Peritoneum (tissue), 1 donor: ENCODE data around the genes ETNK1, LMNTD1 and BHLHE41.

DNA sequence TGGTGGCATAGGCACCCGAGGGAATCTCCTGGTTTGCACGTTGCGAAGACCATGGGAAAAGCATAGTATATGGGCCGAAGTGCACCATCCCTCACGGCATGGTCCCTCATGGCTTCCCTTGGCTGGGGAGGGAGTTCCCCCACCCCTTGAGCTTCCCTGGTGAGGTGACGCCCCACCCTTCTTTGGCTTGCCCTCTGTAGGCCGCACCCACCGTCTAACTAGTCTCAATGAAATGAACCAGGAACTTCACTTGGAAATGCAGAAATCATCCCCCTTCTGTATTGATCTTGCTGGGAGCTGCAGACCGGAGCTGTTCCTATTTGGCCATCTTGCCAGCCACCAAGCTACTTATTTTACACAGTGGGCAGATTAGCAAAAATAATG is 21.2 kb upstream of the KCNJ8 start:
- PRO-cap, result no peak

- PRO-cap, result no peak
These were observed 118.2 kb downstream of the CMAS start for GRCh38 chr12:22164065-22164693.

GRCh38 chr12:22254963-22255588 is 79.4 kb downstream of the ST8SIA1 start:
- PRO-cap, result no peak

- PRO-cap, result bidirectional peak, plus-strand start at chr12:22625230, minus-strand start at chr12:22625021
These were observed at the start of gene ETNK1 for GRCh38 chr12:22624897-22625268. Gene ETNK1 (plus strand): TSS chr12:22625171.

DNA sequence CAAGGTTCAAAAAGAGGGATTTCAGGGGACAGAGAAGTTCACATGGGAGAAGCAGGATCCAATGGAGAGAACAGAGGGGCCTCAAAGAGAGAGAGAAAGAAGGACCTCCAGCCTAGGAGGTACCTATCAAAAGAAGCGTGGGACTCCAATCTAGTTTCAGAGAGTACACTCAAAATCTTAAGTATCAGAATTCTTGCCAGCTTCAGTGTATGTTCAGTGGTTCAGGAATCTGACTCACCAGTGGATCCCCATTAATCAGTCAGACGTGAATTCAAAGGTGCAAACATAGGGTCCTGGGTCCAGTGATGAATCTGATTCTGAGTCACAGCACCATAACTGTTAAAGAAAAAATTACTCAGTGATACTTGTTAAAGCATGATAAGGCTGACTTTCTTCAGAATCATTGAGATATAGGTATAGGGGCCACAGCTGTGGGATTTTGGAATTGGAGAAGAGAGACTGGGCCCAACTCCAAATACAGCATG is 33.2 kb downstream of the ETNK1 start:
- PRO-cap, result no peak

DNA sequence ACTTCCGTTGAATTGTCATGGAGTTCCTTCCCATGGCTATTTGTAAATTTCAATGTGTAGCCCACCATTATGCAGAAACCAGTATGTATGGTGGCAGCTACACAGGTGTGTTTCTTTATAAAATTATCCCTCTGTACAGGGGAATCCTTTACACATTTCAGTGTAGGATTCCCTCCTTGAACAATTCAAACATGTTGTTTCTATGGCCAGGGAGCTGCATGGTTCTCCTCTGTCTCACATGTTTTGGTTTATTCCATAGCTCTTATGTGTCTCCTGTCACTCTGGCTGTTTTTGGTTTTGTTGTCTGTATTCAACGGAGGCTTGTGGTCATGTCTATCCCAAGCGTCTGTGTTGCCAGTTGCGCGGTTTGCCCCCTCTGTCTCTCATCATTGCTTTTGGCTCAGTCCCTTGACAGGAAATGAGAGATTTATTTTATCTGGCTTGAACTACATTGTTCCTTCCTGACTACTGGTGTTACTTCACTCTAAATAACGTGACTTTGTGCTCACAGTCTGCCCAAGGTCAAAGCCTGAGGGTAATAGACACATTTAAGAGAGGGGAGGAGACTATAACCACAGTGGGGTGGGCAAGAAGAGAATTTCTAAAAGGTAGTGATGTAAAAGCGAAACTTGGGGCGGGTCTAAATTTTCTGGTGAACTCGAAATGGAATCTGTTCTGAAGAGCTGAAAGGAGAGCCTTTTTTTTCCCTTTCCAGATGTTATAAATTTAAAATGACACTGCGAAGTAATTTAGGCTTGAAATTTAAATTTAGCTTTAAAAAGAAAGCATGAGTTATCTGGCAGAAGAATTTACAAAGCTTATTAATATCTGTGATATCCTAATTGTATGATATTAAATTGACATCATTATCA is 96.4 kb upstream of the SOX5 start:
- PRO-cap, result no peak

DNA sequence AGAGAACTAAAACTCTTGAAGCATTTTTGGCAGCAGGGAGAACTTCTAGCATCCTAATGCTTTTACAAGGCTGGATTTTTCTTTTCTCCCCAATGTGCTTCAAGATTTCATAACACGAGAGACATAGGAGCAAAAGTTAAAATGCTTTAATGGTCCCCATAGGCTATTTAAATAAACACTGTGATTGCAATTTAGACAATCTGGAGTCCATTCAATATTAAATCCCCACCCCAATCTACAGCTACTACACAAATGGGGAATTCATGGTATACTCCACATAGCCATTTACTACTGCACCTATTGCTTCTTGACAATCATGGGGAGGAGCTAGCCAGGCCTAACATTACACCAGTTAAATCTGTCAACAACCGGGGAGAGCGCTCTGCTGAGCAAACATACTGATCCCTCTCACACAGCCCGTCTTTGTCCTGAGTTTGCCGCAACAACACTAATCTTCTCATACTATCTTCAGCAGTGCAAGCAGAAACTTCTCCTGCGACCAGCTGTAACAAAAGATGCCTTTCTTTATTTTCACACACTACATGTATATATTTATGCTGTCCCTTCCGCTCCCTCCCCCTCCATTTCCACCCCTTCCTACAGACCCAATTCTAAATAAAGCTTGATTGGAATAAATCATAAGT is 120.3 kb upstream of the SOX5 start:
- PRO-cap, result no peak

GRCh38 chr12:24909606-24910135 is 39.2 kb downstream of the BCAT1 start:
- PRO-cap, result no peak

DNA sequence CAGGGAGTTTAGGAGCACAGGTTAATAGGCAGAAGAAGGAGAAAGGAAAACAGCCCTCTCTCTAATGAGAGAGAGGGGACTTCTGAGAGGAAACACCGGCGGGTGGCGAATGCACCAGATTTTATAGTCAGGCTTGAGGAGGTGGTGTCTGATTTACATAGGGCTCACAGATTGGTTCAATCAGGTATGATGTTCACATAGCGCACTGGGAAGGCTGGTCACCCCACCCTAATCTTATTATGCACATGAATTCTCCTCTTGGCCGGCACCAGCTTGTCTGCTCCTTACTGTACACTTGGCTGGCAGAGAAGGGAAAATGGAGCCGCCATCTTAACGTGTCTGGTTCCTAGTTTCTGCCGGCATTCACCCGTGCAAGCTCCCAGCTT is 15.2 kb downstream of the BCAT1 start:
- PRO-cap, result no peak

GRCh38 chr12:25020560-25021280 is 31.8 kb upstream of the IRAG2 start:
- PRO-cap, result no peak

GRCh38 chr12:25242855-25243642 is 7.7 kb downstream of the KRAS start:
- PRO-cap, result no peak

GRCh38 chr12:25322316-25322654 is 71.6 kb upstream of the KRAS start:
- PRO-cap, result no peak

GRCh38 chr12:25488775-25489723 is 64.0 kb downstream of the LMNTD1 start:
- PRO-cap, result no peak

DNA sequence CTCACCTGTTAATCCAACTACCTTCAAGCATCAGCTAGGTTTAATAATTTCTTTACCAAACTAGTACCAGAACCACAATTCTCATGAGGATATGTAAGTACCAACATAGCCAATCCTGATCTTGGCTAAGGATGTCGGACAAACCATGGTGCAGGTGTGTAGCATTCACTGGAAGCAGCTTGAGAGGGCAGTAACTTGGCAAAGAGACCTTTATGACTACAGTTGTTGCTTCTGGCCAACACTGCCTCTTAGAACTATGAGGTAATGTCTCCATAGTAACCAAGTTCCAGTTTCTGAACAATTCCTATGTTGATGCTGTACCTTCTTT is at the start of gene LMNTD1:
LMNTD1 (minus strand) TSS at position 220 of the 328 bp plus-strand sequence.
- PRO-cap, result no peak

GRCh38 chr12:25957765-25958062 is 768 bp upstream of the RASSF8 start:
- PRO-cap, result no peak

GRCh38 chr12:26124836-26125775 is at the start of gene BHLHE41:
Gene BHLHE41 (minus strand): TSS chr12:26125037.
- PRO-cap, result bidirectional peak, plus-strand start at chr12:26125147, minus-strand start at chr12:26125036

DNA sequence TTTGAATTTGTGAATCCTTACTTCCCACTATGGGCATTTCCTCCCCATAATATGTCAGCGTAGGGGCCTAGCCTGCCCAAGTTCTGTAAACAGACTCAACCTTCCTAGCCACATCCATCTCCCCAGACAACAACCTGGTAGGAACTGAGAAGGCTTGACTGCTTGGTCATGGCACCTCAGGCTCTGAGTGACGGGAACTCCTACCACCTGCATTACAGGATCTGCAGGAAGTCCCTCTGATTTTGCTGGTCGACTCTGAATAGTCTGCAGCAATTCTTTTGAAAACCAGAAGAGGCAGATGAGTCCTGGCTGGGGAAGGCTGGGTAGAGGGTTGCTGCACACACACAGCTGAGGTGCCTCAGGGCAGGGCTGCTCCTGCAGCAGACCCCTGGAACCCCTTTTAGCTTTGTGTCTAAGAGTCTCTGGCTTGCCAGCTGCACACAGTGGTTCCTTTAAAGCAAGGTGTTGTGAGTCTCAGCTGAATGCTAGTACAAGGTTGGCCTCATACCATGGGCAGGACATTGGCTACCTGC is 33.6 kb upstream of the BHLHE41 start:
- PRO-cap, result no peak

DNA sequence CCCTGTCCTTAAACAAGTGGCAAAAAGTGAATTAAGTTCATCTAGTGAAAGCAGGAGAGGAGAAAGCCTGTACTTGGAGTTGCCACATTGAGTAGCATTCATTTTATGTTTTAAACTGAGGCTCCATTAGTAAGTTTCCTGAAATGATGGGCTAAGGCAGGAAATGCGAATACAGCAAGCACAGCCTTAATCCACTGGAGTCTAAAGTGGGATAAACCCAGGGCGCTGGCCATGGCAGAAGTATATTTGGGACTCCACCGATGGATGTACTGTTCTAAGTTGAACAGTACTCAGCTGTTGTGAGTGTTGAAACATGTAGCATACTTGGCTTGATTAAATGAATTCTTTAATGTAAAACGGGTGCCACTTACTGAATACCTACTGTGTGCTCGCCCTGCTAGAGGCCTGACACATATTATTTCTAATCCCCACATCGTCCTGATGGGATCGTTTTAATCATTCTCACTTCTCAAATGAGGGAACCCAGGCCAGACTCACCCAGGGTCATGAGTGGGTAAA is 999 bp downstream of the SSPN start:
- PRO-cap, result no peak

DNA sequence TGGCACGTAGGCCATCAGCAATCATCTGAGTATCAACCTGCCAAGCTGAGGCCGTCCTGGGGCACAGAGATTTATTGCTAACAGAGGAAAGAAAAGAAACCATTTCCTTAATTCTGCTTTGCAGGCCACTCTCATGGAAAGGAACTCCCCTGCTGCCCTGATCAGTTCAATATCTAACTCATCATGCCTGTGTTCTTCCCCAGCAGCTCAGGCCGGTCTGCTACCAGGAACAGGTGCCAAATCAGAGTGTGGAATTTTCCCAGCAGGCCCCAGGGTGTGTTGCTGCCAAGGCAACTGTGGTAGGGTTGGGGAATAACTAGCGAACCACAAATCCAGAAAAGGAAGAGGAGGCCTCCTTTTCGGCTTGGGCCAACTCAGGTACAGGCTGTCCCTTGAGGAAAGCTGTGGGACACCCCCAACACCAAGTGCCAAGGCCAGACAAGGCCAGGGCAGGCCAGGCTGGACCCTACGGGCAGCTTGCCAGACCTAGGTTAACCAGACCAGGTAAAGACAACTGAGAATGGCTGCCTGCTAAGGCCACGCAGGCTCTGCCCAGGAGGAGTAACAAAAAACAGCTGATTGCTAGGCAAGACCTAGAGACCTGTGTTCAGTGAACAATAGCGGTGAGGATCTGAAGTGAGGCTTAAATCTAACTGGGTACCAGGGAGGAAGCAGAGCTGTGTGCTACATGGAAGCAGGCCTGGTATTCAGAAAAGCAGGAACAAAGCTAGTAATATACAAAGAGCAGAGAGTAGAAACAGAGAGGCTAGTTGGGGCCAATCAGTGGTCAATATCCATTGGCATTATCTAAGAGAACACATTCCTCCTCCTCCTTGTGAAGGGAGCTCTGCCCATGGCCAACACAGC is 92.7 kb downstream of the SSPN start:
- PRO-cap, result no peak

GRCh38 chr12:26318188-26318969 is 123.0 kb downstream of the SSPN start:
- PRO-cap, result no peak